SUDHL5 (cell line): ENCODE measurements around the genes ECE2 and DGKG.

DNA sequence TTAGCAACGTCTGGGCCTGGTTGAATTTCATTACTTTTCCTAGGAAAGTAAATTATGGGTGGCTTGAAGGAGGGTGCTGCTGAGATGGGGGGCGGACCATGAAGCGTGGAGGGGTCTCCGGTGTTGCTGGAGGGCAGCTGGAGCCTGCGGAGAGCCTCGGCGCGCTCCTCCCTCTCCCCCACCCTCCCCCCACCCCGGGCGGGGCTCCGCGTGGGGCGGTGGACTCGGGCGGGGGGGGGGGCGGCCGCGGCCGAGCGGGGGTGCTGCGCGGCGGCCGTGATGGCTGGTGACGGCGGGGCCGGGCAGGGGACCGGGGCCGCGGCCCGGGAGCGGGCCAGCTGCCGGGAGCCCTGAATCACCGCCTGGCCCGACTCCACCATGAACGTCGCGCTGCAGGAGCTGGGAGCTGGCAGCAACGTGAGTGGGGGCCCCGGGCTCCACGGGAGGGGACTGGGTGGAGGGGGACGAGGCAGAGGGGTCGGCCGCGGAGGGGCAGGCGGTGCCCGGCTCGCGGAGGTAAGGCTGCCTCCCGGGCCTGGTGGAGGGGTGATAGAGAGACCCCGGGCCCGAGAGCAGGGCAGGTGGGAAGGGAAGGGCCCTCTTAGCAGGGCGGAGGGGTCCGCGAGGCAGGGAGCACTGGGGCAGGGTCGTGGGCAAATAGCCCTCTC, at the start of gene ECE2:
Gene ECE2, plus strand, starts transcription at position 247 of the 668 bp plus-strand sequence.
- PRO-cap = no peak

- PRO-cap = no peak
These were observed 10.4 kb downstream of the EIF4G1 start for GRCh38 chr3:184324582-184325419.

- PRO-cap = no peak
These were observed 1.7 kb upstream of the FAM131A start for GRCh38 chr3:184335393-184336417.

- PRO-cap = no peak
These were observed 1.2 kb downstream of the FAM131A start for GRCh38 chr3:184338196-184339492.

DNA sequence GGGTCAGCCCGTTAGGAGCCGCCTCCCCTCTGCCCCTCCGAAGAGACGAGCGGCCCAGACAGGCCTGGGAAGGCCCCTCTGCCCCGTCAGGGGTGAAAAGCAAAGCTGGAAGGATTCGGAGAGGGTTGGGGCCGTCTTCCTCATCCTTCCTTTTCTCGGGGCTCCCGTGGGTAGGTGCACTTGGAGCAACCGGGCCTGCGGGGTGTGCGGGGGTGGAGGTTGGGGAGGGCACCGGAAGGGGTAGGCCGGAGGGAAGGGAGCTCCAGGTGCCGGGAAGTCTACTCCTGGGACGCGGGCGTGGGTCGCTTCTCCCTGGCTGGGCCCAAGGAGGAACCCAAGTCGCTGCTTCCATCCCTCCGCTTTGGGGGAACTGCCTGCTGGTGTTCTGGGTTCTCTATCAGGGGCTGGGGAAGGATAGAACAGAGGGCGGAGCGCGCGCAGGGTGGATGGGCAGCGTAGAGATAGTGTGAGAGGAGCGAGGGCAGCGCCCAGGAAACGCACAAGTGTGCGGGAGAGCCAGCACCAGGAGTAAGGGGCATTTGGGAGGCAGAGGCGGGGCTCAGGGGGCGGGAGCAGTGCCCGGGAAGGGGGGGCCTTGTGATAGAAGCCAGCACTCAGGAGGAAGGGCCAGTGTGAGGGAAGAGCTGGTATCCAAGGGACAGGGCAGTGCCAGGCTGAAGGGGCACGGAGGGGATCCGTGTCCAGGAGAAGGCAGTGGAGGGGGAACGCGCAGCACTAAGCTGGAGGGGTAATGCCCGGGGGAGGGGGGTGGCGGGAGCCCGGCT, 659 bp downstream of the POLR2H start:
- PRO-cap = bidirectional peak, plus-strand start at position 422 of the sequence, minus-strand start at position 372 of the sequence

DNA sequence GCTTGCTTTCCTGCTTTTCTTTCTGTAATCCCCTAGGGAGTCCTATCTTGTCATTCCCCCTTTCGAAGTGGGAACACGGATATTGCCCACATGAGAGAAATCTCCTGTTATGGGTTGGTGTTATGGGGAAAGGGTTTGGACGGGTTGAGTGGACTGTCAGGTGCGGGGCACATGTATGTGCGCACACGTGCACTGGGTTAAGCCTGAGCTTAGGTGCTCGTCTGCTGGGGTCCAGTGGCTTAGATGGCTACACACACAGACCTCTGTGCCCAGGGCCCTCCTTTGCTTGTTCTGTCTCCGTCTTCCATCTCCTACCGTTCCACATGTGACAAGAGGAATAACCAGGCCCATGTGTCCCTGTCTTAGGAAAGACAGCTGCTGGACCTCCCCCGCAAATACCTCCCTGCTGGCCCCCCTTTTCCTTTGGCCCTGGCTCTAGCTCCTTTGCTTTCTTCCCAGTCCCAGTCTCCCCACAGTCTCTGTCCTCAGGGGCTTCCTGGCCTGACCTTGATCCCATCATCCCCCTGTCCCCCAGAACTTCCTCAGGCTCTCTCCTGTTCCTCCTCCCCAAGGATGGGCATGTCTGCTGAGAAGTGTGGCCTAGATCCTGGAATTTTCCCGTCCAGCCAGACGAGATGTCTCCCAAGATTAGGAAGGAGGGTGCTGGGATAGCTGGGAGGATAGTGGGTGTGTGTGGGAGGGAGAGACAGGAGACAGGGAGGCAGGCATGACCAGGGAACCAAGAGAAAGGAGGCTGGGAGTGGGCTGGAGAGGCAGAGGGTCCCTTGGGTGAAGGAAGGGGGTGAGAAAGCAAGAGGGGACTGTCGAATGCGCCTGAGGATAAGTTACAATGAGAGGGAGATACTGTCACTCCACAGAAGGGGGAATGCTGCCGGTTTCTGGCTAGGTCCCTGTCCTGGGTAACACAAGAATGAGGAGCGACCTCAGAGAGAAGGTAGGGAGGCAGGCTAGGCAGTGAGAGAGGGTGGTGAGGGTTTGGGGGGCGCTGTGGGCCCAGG, 851 bp upstream of the THPO start:
- PRO-cap = no peak

DNA sequence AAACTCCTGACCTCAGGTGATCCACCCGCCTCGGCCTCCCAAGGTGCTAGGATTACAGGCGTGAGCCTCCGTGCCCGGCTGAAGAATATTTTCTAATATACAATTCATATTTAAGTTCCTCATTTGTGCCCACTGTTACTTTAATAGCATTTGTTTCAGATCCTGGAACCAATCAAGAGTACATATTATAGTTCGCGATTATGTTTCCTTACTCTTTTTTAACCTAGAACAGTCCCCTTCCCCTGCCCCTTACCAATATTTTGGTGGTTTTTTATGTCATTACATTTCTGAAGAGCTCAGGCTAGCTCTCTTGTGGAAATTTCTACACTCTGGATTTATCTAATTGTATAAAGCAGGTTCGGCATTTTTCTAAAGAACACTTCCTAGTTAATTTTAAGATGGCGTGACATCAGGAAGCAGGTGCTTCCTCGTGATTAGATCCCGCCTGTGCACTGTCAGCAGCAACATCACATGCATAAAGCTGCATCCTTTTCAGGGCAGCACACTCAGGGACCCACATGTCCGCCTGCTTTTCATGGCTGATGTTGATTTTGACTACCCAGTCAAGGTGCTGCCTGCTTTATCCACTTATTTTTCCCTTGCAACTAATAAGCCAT, 88.7 kb upstream of the EPHB3 start:
- PRO-cap = no peak

- PRO-cap = no peak
These were observed 38.9 kb upstream of the VPS8 start for GRCh38 chr3:184772708-184773741.

GRCh38 chr3:185225200-185226211, 28.3 kb downstream of the EHHADH start:
- PRO-cap = no peak

DNA sequence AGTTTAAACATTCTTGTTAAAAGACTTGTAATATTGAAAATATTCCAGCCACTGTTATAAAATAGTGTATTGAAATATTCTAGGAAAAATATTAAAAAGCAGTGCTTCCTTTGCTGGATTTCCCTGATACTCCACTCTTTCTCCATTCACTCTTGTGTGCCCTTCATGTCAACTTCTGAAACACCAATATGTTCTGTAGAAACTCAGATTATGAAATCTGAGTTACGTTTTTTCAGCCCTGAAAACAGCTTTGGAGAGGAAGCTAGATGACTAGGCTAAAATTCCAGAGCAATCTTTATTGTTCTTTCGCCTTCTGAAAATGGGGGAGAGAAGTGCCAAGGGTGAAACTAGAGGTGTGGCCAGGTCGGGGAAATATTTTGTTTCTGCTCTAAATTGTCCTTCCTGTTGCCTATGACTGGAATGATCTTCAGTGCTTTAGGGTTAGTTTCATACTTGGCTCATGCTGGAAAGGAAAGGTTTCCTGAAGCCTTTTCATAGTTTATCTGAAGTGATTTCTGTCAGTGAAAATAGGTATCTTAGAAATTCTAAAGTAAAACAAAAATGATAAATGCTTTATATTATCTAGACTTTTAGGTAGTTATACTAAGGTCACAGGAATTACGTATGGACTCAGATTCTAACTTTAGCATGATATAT, 45.9 kb upstream of the MAP3K13 start:
- PRO-cap = no peak

DNA sequence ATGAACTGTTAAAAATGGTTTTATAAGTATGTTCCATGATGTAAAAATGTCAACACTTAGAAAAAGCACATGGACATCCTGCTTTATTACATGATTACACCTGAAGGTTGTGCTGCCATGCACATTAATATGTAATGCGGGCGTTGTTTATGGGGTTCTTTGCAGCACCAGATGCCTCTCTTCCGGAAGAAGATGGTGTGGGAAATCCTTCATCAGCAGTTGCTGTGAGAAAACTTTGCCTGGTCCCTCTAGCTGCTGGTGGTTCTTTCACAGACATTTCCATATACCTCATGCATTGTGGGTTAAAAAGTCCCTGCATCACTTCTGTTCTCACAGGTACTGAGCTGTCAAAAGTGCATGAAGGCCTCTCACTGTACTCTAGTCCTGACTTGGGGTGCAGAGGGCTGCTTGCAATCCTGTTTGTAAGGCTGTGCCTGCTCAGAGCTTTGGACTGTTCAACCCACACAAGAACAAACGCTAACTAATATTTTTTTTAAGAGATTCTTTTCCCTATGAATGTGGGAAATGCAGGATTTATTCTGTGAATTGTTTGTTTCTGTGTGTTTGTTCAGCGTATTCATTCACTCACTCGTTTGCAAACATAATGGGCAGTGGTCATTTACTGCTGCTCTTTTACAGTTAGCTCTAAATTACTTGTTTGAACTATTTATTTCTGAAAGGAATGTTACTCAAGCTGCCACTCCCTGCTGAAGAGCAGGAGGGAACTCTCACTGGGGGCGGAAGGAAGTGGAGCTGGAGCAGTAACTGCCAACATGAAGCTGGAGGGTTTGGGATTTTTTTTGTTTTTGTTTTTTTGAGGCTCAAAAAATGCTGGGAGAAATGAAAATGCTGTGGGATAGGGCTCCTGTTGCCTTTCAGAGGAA, 43.8 kb downstream of the SENP2 start:
- PRO-cap = no peak

- PRO-cap = no peak
These were observed 59.2 kb downstream of the SENP2 start for GRCh38 chr3:185645088-185645968.

DNA sequence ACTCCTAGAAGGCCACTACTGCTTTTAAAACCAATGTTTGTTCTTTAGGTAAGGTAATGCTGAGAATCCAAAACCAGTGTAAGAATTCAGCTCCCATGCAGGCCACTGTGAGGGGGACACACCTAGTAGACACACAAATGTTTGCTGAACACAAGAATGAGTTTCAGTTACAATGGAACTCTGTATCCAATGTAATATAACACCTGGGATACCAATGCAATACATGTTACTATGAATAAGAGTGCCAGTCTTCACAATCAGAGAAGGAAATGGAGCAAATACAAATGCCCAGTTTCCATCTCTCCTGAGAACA, 65.9 kb downstream of the IGF2BP2 start:
- PRO-cap = no peak

GRCh38 chr3:185796689-185797592, 27.9 kb downstream of the IGF2BP2 start:
- PRO-cap = no peak

- PRO-cap = no peak
These were observed at the start of gene DGKG for GRCh38 chr3:186361504-186362599. Gene DGKG, minus strand, starts transcription at chr3:186362234.

- PRO-cap = no peak
These were observed 7.9 kb upstream of the AHSG start for GRCh38 chr3:186604892-186605419.

- PRO-cap = no peak
These were observed 24.9 kb downstream of the KNG1 start for GRCh38 chr3:186741872-186742564.

- PRO-cap = bidirectional peak, plus-strand start at chr3:186773018, minus-strand start at chr3:186772884
These were observed 10.6 kb upstream of the EIF4A2 start for GRCh38 chr3:186772730-186773162.

GRCh38 chr3:186931155-186932183, 1.1 kb downstream of the ST6GAL1 start:
- PRO-cap = bidirectional peak, plus-strand start at chr3:186931319, minus-strand start at chr3:186931283

- PRO-cap = no peak
These were observed 34.8 kb downstream of the ST6GAL1 start for GRCh38 chr3:186964892-186965788.